Left common carotid artery plus branches (tissue), 1 donor: ENCODE results near the gene RREB1.

DNA sequence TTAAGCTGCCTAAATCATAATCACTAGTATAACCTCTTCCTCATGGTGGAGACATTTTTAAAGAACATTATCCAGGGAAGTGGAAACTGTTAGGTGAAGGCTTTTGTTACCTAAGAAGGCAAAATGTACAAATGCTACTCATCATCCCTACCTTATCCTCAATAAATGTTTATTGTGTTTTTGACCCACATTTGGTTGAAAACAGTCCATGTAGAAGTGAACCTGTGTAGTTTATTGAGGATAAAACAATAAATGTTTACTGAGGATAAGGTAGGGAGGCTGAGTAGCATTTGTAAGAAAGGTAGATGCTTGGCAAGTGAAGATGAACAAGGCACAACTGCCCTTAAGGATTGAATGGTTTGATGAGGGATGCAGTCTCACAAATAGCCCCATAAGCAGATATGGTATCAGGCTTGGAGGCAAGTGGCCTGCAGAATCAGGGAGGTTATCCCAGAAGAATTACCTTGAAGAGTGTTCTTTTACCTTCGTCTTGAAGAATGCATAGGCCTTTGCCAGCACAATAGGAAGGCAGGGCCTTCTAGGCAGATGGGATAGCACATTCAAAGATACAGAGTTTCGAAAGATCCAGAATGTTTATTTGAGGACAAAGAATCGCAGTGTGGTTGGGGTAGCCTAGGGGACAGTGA lies 186.3 kb downstream of the FARS2 start:
- PRO-cap, result no peak

DNA sequence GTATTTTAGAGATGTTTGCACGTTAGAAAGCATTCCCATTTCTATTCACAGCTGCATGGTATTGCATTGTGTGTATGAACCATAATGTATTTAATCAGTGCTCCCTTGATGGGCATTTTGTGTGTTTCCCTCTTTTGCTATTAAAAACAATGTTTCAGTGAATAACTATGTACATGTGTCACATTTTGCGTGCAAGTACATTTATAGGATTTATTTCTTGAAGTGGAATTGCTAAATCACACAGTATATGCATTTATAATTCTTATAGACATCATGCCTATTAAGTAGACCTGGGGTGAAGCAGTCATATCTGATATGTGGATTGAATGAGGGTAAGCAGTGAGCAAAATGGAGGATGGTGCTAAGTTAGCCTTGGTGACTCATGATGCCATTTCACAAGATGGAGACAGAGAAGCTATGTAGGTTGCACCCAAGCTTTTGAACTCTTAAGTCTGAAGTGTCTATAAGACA lies 187.2 kb downstream of the FARS2 start:
- PRO-cap, result no peak

DNA sequence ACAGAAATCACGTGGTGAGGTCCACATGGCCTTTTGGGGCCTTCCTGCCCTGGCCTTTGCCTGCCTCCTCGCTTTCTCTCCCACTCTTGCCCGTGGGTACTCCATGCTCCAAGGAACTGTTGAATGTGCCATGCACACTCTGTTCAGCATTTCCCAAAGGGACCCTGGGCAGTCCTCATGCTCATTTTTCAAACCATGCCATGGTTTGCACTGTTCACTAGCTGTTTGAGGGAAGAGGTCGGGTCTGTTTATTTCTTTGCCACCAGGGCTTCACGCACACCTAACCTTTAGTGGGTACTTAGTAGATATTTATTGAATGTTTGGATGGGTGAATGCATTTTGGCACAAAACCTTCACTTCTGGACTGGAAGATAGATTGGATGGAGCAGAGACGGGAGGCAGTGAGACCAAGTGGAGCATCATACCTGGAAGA lies 191.0 kb downstream of the FARS2 start:
- PRO-cap, result no peak

GRCh38 chr6:5616665-5617201 lies 355.4 kb downstream of the FARS2 start:
- PRO-cap, result no peak

DNA sequence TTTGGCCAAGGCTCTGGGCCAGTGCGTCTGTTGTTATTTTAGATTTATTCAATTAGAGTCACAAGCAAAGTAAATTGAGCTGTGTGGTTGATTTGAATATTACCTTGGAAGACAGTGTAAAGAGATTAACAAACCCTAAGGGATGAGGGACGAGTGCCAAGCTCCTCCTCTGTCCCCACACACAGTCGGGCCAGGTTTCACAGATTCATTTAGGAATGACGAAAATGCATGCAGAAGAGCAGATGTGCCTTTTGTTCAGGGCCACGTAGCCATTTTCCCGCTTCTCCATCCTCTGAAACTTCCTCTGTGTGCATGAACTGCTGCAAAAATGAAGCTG lies 361.5 kb downstream of the NRN1 start:
- PRO-cap, result no peak

DNA sequence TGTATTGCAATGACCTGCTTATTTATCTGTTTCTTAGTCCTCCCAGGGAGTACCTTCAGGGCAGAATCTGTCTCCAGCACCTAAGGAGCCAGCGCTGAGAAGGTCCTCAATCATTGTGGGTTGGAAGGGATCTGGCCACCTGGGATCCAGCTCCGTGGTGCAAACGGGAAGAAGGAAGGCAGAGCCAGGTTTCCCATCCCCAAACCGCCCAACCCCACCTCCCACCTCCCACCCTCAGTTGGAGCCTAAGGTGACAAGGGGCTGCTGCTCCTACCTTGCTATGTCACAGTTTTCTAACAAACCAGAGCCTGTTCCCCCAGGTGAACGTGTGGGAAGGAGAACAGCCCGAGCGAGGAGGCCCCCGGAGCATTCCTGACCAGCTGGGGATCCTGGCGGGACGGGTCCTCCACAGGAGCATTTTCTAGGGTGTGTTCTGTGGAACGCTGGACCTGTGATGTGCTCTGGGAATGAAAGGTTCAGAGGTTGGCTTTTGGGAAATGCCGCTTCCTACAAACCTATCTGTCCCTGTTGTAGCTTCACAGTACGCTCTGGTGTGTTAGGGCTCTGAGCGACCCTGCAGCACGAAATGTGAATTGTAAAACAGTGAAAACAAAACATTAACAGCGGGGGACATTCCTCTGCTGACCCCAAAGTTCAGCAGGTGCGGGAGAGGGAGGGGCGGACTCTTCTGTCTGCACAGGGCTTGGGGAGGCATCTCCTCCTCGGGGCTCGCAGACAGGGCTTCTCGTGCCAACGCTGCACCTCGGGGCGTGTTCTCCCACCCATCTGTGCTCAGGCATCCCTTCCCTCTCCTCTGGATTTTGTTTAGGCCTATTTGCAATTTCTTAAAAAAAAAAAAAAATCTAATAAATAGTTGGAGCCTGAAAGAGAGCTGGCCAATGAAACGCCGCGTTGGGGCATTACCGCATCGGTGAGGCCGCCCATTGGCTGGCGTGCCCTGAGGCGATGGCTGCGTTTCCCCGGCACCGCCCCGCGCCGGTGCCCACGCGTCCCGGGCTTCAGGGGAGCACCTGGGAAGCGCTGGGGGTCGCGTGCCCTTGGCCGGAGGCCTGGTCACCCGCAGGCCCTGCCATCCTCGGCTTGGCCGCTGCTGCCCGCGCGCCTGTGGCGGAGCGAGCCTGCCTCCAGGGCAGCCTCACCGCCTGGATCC lies 155.9 kb downstream of the NRN1 start:
- PRO-cap, result no peak

DNA sequence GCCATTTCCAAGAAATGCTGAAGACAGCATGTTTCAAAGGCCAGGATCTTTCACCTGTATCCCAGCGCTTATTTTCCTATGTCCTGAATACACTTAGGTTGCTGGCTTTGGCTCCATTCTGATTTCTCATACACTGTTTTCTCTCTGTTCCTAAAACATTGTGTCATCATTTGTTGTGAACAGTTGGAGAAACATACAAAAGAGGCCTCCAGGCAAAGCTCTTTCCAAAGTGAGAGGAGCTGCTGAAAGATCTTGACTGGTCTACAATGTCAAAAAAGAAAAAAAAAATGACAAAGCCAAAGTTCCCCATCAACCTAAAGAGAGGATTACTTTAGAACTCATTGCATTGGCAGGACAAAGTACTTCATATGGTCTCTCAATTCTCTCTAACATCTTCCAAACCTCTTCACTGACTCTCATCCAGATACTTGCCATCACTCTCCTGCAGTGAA lies 86.0 kb upstream of the F13A1 start:
- PRO-cap, result no peak

GRCh38 chr6:6612428-6612927 lies 24.0 kb downstream of the LY86 start:
- PRO-cap, result no peak

DNA sequence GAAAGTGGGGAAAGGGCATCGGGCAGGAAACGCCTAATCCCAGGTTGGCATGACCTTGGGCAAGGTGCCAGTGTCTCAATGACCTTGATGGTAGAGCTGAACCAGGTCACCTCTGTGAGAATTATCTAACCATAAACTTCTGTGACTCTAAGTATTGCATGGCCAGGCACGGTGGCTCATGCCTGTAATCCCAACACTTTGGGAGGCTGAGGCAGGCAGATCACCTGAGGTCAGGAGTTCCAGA lies 115.3 kb downstream of the LY86 start:
- PRO-cap, result no peak

DNA sequence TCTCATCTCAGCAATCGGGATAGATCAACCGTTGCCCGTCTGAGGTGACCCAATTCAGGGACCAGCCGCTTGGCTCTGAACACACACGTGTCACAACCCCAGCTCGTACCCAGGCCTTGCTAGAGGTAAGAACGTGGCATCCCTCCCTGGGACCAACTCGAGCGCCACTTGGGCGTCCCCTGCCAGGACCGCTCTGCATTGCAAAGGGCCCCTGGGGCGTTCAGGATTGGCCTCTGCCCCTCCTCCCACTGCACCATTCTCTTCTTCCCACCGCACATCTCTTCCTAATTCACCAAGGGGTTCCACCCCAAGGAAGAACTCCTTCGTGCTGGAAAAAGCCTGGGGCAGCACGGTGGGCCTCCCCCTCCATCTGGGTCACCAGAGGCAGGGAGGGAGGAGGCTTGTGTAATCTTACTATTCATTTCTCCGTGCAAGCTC lies 136.7 kb downstream of the LY86 start:
- PRO-cap, result no peak

- PRO-cap, result no peak
Observed at GRCh38 chr6:6747454-6747810, 158.9 kb downstream of the LY86 start.

- PRO-cap, result no peak
Observed at GRCh38 chr6:6790830-6791072, 202.2 kb downstream of the LY86 start.

DNA sequence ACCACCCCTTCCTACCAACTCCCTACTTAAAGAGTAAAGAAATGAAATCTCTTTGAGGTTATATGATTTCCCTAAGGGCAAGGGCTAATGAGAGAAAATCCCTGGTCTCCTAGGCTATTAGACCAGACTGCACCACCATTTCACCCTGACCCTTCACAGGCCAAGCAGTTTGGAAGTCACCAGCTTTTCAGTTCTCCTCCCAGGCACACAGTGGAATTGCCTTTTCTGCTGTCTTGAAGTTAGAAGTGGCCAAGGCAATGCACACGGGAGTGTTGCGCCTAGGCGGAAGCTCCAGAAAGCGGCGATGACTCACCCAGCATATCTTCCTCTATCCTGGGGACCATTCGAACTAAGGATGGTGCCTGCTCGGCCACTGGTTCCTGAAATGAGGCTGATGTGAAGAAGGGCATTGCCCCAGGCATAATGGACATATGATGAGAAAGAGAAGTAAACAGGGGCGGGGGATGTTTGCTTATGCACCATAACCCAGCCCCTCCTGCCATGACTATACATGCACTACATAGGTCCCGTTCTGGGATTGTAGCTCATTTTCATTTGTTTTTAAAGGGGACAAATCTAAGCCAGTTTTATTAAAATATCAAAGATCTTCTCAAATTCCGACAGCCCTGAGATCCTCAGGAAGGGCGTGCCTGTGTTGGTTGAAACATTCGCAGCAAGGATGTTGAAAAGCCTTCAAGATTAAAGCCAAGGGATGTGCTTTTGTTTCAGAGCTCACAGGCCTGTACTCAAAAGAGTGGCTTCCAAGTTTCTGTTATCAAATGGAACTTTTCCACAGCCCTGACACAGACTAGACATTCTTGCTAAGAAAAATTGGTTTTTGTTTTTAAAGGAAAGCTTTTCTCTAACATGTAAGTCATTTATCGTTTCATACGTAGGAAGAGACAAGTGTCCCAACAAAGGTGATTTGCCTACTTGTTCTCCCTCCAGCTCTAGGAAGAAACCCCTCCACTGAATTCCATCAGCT lies 218.4 kb downstream of the LY86 start:
- PRO-cap, result no peak

- PRO-cap, result no peak
Observed at GRCh38 chr6:6824998-6825637, 236.6 kb downstream of the LY86 start.

DNA sequence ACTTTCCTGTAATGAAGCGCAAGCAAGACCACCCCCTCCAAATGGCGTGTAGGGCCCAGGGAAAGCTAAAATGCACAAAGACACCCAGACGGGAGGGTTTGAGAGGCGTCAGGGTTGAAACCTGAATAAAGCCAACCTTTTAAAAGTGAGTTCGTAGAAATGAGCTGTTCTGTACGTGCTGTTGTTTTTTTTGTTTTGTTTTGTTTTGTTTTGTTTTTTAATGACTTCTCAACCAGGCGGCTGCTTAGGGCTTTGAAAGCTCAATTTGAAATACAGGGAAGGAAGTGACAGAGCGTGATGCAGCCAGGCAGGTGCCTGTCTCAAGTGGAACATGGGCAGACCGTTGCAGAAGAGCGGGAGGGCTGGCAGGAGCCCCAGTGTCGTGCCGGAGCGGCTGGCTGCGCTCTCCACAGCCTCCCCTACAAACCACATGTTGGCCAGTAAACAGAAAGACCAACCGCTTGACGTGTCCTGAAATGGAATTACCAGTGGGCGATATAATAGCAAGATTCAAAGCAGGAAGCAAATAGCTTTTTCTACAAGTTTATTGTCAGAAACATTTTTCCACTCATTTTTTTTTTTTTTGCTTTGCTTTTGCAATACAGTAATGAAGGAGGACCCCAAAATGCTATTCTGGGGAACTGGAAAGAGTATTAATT lies 164.9 kb upstream of the RREB1 start:
- PRO-cap, result no peak

DNA sequence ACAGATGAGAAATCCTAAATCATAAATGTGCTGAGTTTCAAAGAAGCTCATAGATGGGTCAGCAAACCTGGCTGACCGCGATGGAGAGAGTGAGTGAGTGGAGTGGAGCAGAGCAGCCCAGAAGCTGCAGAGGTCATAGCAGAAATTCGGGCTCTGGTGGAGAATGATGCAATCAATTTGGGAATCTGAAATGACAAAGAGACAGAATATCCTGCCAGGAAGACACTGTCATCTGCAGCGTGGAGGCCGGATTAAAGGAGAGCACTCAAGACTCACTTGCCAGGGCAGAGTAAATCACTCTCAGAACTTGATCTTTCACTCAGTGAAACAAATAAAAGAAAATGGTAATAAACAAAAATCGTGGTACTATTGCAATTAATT lies 109.6 kb upstream of the RREB1 start:
- PRO-cap, result no peak

DNA sequence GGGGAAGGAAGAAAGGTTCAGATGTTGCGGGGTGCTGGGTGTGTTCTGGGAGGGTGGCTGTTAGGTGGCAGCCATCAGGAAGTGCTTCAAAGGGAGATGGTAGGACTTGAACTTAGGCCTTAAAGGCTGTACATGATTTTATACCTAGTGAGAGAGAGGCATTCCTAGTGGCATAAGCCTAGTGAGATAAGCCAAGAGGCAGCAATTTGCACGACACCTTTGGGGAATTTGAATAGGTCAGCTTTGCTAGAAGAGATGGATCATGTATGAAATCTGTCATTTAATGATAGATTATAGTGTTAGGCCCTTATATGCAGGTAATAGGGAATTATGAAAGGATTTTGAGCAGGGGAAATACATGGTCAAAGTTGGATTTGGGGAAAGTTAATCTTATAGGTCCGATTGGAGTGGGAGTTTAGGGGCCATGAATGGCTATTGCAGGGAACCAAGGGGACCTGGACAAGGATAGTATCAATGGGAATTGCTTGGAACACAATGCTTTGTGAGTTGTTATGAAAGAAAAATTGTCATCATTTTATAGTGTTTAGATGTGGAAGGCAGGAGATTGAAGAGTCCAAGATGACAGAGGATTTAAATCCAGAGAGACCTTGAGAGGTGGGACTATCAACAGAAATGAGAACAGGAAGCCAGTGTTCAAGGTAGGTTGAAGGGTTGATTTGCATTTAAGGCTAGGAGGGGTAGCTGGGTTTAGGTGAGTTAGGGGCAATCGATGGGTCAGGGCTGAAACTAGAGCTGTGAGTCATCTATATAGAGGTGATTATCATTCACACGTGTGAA lies 50.9 kb upstream of the RREB1 start:
- PRO-cap, result no peak

GRCh38 chr6:7107656-7108310 lies at the start of gene RREB1:
TSS of gene RREB1 (plus strand) at chr6:7107961.
- PRO-cap, result bidirectional peak, plus-strand start at chr6:7107788, minus-strand start at chr6:7107734

DNA sequence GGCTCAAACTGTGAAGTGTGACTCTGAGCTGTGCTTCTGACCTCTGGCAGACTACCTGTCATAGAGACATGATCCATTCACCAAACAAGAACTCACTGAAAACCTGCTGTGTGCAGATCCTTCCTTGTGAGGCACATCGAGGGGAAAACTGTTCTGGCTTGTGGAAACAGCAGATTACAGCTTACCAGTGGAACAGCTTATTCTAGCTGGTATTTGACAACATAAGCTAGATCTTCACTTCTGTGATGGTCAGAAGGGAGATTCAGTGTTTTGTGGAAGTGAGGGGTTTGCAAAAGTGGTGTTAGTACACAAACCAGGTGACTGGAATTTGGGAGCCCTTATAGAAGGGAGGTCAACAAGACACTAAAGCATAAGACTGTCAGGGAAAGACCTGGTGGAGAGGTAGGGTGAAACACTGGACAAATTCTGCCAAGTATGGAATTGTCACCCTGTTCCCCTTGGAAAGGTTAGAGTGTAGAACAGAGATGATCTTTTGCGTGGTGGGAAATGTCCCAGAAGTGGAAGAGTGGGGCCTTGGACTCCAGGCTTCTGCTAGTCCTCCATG lies 17.2 kb downstream of the RREB1 start:
- PRO-cap, result no peak

DNA sequence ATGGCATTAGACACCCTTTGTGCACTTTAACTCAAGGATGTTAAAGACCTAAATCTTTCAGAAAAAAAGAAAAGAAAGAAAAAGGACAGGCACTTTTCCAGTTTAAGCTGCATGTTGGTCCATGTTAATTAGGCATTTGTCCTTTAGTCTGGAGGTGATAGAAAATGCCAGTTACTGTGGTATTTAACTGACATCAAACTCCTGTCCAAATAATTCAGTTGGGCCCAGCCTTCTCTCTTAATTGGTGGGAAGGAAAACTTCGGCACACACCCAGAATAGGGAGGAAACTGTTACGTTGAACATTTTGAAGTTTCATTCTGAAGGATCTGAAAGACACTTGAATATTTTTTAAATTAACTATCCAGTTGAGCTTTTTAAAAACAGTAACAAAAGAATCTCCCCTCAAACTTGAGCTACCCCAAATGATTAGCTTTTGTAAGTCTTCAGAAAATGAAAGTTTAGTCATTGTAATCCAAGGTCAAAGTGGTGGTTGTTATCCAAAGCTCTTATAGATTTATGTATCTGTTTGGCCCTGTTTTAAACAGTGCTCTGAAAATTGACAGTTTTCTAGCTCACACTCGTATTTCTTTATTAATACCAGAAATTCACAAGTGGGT lies 30.4 kb downstream of the RREB1 start:
- PRO-cap, result no peak